Lower leg skin (tissue), 2 donors: ENCODE measurements around the gene CCDC197.

DNA sequence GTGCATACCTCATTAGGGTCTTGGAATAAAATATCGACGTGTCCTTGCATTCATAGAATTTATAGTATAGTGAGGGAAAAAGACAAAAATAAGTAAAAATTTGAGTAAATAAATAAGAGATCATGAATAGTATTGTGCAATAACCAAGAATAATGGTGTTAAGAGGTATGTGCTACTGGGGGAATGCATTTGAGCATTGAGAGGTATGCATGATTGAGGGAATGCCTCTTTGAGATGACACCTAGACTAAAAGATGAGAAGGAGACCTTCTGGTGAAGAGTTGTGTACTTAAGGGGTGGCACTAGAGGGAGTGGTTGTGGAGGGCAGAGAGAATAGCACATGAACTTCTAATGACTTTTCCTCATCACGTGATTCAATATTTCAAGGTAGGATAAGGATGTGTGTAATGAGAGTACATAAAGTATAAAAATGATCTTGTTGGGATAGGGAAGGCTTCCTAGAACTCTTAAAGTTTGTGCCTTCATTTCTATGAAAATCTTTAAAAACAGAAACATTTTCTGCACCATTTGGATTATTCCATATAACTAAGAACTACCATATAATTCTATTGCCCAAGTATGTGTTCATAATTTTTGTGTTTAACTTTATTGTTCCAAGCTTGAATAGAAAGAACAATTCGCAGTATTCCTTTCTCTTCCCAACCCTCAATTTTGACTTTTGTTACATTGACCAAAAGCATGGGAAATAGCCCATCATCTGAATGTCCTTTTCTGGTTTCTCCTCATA is 19.0 kb upstream of the CATSPERB start:
- PRO-cap = no peak
- RAMPAGE, long total RNA, 2 experiments = no peak in any of the 2 experiments

DNA sequence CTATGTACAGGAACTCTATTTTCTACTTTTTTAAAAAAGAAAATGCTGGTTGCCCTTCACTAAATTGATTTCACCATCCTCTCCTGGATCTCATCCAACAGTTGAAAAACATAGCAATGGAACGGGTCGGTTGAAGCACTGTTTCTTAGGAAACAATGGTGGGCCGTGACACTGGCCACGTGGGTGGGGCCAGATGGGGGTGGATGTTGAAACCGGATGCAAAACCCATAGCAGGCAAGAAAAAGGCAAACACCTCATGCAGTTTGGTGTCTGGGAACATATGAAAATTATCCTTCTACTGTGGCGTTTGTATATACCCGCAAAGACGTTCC is 37.8 kb upstream of the RIN3 start:
- PRO-cap = no peak
- RAMPAGE, long total RNA, 2 experiments = no peak in any of the 2 experiments

GRCh38 chr14:92553186-92553911 is 39.8 kb downstream of the RIN3 start:
- PRO-cap = no peak
- RAMPAGE, long total RNA, 2 experiments = no peak in any of the 2 experiments

DNA sequence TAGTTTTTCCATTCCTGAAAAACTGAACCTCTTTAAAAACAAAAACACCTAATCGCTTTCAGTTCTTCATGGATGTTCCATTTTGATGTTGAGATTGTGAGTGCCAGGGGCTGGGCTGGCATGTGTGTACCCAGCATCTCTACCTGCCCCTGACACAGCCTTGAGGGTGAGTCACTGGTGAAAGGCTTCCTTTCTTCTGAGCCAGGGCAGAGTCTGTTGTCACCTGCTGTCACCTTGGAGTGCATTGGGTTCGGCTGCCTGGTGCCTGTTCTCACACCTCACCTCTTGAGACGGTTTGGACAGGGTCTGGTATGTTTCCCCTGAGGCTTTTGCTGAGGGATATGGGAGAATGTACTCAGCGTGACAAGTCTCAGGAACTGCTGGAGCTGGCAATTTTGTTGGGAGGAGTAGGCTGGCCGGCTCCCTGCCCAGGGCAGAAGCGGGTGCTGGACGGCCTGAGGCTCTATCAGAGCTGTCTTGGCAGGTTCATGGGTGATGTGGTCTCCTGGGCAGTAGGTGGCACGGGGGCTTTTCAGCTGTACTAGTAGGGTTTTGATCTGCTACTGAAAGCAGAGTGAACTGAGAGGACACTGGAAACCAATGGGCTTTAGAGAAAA is 95.7 kb downstream of the RIN3 start:
- PRO-cap = no peak
- RAMPAGE, long total RNA, 2 experiments = no peak in any of the 2 experiments

- PRO-cap = no peak
- RAMPAGE, long total RNA, 2 experiments = no peak in any of the 2 experiments
These were observed 98.4 kb downstream of the LGMN start for GRCh38 chr14:92649846-92650520.

- PRO-cap = no peak
- RAMPAGE, long total RNA, 2 experiments = no peak in any of the 2 experiments
These were observed 59.7 kb downstream of the LGMN start for GRCh38 chr14:92688744-92689041.

- PRO-cap = no peak
- RAMPAGE, long total RNA, 2 experiments = no peak in any of the 2 experiments
These were observed 53.9 kb downstream of the LGMN start for GRCh38 chr14:92694315-92695072.

GRCh38 chr14:92711586-92712417 is 36.6 kb downstream of the LGMN start:
- PRO-cap = no peak
- RAMPAGE, long total RNA, 2 experiments = no peak in any of the 2 experiments

- PRO-cap = no peak
- RAMPAGE, long total RNA, 2 experiments = no peak in any of the 2 experiments
These were observed 52.2 kb downstream of the GOLGA5 start for GRCh38 chr14:92846314-92846709.

GRCh38 chr14:92958857-92959714 is 36.1 kb downstream of the CHGA start:
- PRO-cap = no peak
- RAMPAGE, long total RNA, 2 experiments = no peak in any of the 2 experiments

DNA sequence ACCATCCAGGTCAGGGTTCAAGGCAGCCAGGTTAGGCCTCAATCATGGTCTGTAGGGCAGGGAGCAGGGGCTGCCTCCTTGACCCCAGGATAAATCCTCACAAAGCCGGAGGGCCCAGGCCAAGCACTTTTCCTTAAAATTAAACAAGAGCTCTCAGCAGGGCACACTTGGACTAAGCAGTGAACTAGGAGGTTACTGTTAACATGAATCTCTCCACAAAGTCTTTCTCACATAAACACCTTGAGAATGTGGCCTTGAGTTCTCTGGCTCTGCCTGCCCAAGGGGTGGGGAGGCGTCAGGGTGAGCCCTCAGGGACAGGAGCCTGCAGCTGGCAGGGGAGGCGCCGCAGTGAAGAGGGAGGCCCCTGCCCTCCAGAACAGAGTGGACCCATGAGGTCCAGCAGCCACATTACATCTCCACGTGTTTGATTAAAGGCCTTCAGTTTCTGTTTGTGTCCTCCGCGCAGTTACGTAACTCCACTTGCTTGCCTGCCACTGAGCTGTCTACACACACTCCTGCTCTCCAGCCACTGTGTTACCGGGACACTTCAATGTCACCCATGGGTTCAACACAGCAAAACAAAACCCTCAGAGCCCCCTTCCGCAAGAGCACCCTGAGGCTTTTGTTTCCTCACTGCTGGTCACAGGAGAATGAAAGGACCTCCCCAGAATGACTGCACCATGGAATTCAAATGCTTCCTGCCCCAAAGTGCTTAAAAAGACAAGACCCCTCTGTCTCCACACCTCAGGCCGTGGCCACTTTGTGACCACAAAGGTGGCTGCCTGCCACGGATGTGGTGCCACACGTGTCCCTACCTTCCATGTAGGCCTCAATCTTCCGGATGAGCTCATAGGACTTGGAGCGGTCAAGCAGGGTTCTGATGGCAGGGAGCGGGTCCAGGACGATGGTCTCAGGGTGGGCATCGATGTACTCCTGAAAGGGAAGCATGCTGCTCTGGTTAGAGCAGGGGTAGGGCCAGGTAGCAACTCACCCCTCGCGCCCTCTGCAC is 70.4 kb downstream of the CHGA start:
- PRO-cap = no peak
- RAMPAGE, long total RNA, 2 experiments = no peak in any of the 2 experiments

- PRO-cap = no peak
- RAMPAGE, long total RNA, 2 experiments = no peak in any of the 2 experiments
These were observed 84.2 kb downstream of the CHGA start for GRCh38 chr14:93007022-93007660.

DNA sequence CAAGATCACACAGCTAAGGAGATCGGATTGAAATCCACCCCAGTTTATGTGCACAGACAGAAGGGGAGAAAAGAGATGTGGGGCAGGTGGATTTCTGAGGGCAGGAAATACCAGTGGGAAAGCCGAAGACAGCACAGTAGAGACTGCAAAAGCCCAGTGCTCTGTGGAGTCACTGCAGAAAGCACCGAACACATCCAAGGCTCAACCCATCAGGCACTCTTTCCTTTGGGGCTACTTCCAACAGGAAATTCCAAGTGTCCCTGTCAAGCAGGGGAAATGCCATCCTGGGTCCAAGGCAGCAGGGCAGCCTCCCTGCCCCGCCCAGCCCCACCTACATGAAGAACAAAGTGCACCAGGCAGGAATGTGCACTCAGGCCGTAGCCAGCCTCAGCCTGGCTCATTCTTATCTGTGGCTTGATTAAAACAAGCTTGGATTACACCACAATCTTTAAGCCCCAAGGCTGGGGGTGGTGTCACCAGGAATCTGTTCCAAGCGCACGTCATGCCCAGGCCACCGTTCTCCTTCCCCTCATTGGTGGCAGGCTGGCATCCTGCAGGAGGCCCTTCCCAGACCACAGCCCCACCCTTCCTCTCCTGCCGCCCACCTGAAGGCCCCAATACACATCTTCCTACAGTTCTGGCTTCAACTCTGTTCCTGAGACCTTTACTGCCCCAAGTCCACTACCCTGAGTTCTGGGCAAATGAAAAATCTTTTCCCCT is 72.3 kb downstream of the ITPK1 start:
- PRO-cap = no peak
- RAMPAGE, long total RNA, 2 experiments = no peak in any of the 2 experiments

DNA sequence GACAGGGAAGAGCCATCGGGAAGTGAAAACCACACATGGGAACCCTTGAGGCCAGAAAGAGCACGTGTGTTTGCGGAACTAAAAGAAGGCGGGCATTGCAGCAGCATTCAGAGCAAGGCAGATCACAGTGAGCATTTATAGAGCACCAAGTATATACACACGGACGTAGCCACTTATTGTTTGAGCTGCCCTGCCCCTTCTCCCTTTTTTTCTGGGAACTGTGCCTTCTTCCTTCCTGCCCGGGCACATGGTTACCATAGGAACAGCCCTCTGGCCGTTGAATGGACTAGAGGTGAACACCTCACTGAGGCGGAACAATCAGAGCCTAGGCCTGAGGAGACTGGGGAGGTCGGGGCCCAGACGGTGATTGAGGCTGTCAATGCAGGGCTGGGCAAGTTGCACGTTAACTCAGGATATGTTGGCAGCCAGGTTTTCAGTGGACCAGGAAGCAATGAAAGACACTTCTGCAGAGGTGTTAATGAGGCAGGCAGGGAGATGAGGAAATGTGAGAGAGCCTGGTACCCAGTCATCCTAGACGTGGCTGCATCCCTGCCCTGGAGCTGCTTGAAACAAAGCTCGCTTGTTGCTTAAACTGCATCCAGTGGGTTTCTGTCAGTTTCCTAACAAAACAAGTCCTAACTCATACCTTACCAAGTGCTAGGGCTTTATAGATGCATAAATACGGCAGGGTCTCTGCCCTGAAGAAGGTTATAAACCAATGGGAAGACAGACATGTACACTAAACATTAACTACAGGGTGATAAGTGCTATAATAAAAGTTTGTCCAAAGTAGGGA is 34.2 kb downstream of the MOAP1 start:
- PRO-cap = no peak
- RAMPAGE, long total RNA, 2 experiments = no peak in any of the 2 experiments

GRCh38 chr14:93240420-93241115 is 33.5 kb downstream of the UBR7 start:
- PRO-cap = no peak
- RAMPAGE, long total RNA, 2 experiments = no peak in any of the 2 experiments

DNA sequence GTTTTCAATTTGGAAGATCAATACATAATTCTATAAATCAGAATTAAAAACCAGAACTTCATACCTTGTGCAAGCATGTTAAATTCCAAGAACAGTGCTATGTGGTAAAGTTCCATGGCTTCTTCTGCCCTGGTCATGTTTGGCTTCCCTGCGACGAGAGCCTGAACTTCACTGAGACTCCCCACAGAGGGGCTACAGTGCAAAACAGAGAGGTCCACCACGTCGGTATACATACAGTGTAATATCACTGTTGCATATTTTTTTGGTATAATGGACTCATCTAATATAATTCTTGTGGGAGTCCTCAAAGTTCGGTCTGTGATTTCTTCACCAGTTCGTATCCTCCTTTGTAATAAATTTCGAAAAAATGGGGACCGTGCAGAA is 39.0 kb downstream of the BTBD7 start:
- PRO-cap = no peak
- RAMPAGE, long total RNA, 2 experiments = no peak in any of the 2 experiments

DNA sequence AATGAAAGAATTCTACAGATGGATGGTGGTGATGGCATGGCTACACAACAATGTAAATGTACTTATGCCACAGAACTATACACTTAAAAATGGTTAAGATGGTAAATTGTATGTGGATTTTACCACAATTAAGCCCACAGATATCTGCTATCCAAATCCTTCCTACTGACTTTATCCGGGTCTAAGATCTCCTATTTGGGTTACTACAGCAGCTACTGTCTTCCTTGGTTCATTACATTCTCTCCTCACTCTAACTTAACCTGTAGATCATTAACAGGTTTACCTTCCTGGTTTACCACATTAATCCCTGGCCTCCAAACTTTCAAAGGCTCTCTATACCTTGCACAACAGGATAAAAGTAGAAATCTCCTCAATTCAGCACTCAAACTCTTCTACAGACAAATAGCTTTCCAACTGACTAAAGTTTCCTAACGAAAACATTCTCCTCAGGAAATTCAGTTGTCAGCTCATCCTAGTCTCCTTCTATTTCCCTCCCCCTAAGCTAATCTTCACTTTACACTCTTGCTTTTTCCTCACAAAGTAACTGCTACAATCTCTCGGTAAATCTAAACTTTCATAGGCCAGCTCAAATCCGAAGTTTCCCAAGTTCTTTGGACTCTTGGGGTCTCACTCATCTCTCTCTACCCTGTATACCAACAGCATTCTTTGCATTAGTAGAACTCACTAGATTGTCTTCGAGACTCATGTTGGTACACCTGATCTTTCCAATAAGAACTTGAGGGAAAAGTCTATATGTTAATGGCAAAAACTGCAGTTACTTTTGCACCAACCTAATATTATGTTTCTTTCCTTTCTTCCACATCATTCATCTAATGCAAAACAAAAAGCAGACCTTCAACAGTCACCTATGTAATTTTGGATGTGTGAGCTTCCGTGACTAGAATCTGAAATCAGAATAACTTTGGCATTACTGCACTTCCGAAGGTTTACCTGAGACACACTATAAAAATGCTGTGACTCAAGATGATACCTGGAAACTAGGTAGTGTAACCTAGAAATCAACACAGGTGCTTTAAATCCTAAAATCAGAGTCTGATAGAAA is 2.7 kb downstream of the BTBD7 start:
- PRO-cap = no peak
- RAMPAGE, long total RNA, 2 experiments = no peak in any of the 2 experiments

GRCh38 chr14:93480855-93481416 is 50.2 kb downstream of the UNC79 start:
- PRO-cap = no peak
- RAMPAGE, long total RNA, 2 experiments = no peak in any of the 2 experiments

GRCh38 chr14:93968956-93969489 is 7.3 kb downstream of the ASB2 start:
- PRO-cap = no peak
- RAMPAGE, long total RNA, 2 experiments = no peak in any of the 2 experiments

DNA sequence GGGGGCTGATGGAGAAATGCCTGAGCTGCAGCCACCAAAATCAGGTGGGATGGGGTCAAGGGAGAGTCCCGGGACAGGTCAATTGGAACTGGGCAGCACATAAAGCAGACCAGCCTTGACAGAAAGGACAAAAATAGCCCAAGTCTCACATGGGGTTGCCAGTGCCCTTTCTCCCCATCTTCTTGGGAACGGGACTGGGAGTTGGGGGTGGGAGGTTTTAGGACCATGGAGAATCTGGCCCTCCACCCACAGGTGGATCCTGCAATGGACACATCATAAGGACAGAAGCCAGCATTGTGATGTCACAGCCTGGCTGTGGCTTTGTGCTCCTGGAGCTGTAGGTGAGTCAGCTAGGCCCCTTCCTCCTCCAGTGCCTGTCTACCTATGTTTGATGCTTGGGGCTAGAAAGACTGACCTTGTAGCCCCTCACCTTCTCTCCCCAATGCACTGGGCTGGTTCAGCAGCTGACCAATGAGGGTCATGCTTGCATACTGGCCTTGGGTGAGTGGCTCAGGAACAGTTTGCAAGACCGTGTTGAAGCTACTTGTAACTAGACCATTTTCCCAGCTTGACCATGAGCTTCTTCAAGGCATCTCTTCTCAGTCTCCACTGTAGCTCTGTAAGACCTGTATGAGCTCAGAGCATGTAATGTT is at the start of gene CCDC197:
Gene CCDC197, plus strand, starts transcription at position 349 of the 653 bp plus-strand sequence.
- PRO-cap = no peak
- RAMPAGE, long total RNA, 2 experiments = no peak in any of the 2 experiments